ENCODE results near the gene TTC28.

DNA sequence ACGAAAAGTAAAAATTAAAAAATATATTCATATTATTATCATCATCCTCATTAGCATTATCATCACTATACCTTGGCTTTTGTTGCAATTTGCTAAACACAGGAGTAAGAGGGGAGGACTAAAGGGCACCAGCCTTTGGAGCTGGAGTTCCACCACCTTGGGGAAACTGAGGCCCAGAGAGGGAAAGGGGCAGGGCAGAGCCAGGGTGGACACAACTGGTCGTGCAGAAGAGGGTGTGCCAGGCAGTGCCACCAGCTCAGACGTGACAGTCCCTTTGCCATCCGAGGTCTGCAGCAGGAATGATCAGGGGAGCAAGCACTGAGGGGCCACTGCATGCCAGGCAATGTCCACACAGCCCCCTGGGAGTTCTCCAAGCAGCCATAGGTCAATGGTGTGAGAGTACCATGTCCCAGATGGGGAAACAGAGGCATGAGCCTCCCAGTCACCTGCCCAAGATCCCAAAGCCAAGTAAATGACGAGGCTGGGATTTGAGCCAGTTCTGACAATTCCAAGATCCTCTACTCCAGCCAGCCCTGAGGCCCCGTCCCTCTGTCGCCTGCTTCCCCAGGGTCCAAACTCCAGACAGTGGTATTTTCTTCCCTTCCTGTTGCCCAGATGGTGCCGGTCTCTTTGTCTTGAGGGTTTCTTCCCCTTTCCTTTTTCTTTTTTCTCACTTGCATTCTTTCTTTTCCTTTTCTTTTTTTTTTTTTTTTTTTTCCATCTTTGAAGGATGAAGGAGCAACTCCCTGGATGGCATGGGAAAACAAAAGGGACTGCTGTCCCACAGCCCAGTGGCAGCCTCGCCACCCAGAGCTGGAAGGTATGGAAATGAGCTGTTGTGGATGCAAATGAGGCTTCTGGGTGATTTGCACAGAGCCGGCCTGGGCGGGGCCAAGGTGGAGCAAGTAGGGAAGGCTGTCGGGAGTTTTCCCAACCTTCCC, 147.1 kb downstream of the MN1 start:
- CAGE, long polyA plus RNA, result no peak
- RRBS, result no CpG with 5 or more reads among the region's 12 CpGs

- CAGE, long polyA plus RNA, result no peak
- RRBS, result no CpG with 5 or more reads among the region's 8 CpGs
Observed at GRCh38 chr22:27719559-27720064, 81.9 kb downstream of the MN1 start.

GRCh38 chr22:27786491-27786904, 15.1 kb downstream of the MN1 start:
- CAGE, long polyA plus RNA, result no peak
- RRBS, result no CpG with 5 or more reads among the region's 12 CpGs

DNA sequence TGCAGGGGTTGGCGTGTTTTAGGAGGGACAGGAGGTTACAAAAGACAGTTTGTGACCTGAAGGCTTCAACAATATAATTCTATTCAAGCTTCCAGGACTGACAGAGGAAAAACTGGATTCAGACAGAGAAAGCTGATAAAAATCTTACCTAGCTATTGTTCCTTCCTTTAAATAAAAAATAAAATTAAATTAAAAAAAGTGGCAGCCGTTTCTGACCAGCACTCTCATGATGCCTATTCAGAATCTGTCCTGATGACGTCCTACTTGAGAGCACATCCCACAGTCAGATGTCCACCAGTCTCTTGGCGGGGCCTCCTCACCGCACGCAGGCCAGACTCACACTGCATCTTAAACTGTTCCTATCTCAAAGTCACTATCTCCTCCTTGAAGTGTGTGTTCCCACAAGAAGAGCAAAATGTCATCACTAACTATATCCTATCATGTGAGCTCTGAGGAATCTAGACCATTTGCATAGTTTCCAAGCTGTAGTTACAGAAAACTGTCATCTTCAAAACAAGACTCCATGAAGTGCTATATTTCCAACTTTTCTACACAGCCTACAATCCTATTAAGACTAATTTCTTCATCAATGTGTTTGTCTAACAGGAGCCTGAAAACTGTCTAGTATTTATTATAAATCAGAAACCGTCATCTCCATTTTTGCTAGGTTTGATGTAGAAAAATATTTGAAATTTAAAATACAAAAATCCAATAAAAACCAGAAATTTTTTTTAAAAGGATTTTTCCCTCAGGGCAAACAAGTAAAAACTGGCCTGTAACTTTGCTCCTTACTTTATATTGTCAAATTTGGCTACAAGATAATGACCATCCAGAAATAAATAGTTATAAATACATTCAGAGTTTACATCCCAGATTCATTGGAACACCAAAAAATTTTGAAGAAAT, 50.9 kb upstream of the MN1 start:
- CAGE, long polyA plus RNA, result no peak
- RRBS, result no CpG with 5 or more reads among the region's 7 CpGs

- CAGE, long polyA plus RNA, result no peak
- RRBS, result no CpG with 5 or more reads among the region's 5 CpGs
Observed at GRCh38 chr22:27949161-27949879, 30.3 kb upstream of the PITPNB start.

- CAGE, long polyA plus RNA, result no peak
- RRBS, result no CpG with 5 or more reads among the region's 11 CpGs
Observed at GRCh38 chr22:28255328-28255686, 336.3 kb upstream of the PITPNB start.

- CAGE, long polyA plus RNA, result no peak
- RRBS, result no CpG with 5 or more reads among the region's 2 CpGs
Observed at GRCh38 chr22:28281616-28282096, 362.6 kb upstream of the PITPNB start.

DNA sequence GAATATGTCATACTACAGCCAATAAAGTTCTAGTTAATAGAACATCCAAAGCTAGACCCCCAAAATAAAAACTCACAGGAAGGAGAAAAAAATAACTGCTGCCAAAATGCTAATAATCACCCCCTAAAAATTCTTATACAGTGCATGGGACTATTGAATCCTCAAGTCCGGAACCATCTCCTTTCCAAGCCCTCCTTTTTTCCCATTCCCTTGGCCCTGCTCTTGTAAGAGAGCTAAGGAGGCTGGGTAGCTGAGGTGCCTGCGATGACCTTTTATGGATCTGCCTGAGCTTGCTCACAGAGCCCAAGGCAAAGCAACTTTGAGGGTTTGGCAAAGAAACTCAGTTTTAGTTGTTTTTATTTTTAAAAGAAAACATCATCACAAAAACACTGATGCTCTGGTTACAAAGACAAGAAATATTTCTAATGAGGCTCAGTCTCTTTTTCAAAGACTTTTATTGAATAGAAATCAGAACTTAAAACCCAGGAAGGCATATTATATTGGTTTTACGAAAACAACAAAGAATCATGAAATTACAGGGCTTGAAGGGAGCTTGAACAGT, 334.3 kb downstream of the TTC28 start:
- CAGE, long polyA plus RNA, result no peak
- RRBS, result no CpG with 5 or more reads among the region's 3 CpGs

DNA sequence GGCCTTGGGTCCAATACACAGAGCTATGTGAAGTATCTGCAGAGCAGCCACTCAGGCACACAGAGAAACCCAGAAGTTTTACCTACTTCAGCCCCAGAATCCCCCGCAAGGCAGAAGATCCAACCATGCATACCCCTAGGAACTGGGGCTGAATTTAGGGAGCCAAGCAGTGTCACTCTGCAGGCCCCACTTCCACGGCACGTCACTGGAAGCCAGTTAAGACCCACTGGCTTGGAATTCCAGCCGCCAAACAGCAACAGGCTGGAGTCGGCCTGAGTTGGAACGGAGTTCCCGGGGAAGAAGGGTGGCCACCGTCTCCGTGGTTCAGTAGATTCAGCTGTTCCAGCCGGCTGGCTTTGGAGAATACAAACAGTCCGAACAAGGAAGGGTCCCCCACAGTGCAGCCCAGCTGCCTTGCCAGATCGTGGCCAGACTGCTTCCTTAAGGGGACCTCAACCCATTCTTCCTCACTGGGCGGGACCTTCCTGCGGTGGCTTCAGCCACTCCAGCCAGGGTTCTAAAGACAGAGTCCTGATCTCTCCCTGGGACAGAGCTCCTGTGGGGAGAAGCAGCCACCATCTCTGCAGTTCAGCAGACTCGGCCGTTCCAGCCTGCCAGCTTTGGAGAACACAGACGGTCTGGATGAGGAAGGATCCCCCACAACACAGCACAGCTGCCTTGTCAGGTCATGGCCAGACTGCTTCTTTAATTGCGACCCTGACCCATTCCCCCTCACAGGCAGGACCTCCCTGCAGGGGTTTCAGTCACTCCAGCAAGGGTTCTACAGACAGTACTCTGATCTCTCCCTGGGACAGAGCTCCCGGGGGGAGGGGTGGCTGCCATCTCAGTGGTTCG, 173.8 kb downstream of the TTC28 start:
- CAGE, long polyA plus RNA, result no peak
- RRBS, result 87% methylated on average over 5 of the region's 20 CpGs

GRCh38 chr22:28679480-28680408, at the start of gene TTC28:
Gene TTC28, minus strand, starts transcription at chr22:28679840.
- CAGE, long polyA plus RNA, result no peak
- RRBS, result no CpG with 5 or more reads among the region's 124 CpGs

GRCh38 chr22:28931831-28932593, 48.6 kb downstream of the ZNRF3 start:
- CAGE, long polyA plus RNA, result no peak
- RRBS, result no CpG with 5 or more reads among the region's 5 CpGs

DNA sequence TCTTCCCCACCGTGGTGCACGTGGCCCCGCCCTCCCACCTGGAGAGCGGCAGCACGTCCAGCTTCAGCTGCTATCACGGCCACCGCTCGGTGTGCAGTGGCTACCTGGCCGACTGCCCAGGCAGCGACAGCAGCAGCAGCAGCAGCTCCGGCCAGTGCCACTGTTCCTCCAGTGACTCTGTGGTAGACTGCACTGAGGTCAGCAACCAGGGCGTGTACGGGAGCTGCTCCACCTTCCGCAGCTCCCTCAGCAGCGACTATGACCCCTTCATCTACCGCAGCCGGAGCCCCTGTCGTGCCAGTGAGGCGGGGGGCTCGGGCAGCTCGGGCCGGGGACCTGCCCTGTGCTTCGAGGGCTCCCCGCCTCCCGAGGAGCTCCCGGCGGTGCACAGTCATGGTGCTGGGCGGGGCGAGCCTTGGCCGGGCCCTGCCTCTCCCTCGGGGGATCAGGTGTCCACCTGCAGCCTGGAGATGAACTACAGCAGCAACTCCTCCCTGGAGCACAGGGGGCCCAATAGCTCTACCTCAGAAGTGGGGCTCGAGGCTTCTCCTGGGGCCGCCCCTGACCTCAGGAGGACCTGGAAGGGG, 11.8 kb downstream of the C22orf31 start:
- CAGE, long polyA plus RNA, result no peak
- RRBS, result 80% methylated on average over 14 of the region's 33 CpGs

GRCh38 chr22:29090046-29090555, 17.3 kb downstream of the KREMEN1 start:
- CAGE, long polyA plus RNA, result no peak
- RRBS, result no CpG with 5 or more reads among the region's 4 CpGs

GRCh38 chr22:29202121-29203338, 3.2 kb upstream of the EMID1 start:
- CAGE, long polyA plus RNA, result no peak
- RRBS, result no CpG with 5 or more reads among the region's 26 CpGs

DNA sequence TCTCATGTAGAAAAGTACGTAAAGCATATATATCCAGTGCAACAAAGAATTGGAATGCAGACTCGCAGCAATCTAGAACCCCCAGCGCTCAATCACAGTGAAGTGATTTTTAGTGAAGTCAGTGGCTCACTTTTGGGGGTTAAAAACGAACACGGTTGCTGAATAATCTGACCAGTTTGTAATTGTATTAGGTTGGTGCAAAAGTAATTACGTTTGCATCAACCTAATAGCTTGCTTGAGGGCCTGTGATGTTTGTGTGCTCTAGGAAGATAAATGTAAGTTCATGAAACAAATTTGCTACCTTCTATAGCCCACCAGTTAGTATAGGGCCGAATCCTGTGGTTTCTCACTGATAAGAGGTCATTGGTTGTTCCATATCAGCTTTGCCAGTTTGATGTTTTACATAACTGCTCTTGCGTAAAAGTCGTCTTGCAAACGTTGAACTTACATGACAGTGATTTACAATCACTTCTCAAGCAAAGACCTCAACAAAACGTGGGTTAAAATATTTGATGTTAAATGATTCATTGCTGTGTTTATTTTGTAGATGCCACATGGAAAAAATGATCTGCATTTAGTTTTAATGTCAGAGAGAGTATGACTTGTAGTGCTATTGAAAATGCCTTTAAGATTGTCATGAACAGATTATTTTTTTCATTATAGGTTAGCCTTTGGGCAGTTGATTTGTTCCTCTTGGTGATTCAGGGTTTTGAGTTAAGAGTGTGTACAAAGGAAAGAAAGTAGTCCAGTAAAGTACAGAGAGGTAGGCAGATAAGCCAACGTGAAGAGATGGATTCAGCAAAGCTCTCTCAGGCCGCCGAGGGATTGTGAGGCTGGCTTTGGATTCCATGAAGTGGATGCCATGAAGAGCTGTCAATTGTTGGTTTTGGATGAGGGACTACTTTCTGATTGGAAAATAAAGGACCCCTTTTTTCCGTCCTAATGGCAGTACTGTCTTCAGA, 2.5 kb downstream of the EWSR1 start:
- CAGE, long polyA plus RNA, result no peak
- RRBS, result no CpG with 5 or more reads among the region's 15 CpGs

DNA sequence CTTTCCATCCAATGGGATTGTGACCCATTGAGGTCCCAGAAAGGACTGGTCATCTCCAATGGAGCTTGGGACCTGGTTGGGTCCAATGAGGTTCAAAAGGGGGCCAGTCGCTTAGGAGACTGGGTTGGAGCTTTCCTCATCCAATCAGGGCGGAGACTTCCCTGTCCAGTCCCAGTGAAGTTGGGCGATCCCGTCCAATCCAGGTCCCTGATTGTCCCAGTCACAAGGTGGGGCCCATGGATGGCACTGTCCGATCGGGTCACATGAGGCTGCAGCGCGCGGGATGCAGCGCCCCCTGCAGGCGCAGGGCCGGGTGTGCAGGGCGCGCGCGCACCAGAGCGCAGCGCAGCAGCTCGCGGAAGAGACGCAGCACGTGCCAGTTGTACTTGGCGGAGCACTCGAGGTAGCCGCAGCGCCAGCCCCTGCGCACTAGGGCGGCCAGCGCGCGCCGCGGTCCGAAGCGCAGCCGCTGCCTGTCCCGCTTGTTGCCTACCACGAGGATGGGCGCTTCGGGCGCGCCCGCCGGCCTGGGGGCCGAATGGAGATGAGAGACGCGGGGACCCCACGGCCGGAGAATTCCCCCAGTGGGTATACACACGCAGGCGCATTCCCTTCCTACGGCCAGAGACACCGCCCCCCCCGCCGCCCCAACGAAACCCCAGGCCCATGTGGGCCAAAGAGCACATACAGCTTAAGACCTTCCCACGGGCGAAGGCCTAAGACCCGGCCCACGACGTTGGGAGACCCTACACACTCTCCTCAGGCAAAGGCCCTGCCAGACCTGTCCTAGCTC, 2.3 kb downstream of the RASL10A start:
- CAGE, long polyA plus RNA, result no peak
- RRBS, result 15% methylated on average over 6 of the region's 61 CpGs

DNA sequence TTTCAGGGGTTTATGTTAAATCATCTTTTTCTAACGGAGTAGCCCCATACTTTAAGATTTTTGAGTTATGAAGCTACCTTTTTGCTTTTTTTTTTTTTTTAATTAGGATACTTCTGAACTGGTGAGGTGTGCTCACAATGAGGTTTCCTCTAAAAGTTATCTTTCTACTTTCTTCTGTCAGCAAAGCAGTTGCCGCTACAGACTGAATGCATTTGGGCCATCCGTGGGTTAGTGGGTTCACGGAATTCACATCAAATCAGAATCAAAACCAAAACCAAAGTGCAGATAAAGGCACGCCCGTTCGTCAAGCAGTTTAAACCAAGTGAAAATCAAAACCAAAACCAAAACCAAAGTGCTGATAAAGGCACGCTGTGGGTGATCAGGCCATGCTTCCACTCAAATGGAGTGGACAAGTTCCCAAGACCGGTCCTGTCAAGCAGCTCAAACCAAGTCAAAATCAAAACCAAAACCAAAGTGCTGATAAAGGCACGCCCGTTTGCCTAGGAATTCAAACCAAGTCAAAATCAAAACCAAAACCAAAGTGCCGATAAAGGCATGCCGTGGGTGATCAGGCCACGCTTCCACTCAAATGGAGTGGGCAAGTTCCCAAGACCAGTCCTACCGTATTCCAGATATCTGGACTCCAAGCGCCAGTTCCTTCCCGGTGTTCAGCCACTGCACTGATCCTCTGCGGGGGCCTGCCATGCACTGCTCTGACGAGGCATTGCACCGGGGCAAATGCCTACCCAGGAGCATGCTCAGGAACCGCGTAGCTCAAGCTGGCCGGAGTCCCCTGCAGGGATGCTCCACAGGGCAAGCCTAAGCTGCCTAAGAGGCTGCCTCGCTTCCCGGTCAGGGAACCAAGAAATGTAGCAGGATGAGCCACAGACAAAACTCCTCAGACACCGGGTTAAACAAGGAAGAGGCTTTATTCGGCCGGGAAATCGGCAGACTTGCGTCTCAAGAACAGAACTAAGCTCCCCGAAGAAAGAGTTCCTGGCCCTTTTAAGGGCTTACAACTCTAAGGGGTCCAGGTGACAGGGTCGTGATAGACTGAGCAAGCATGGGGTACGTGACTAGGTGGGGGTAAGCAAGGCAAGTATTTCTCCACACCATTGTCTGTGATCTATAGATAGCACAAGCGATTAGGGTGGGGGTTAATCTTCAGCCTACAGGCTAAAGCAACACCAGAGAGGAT, 26.8 kb upstream of the AP1B1 start:
- CAGE, long polyA plus RNA, result no peak
- RRBS, result 85% methylated on average over 3 of the region's 34 CpGs

GRCh38 chr22:29618173-29618479, 14.7 kb downstream of the NF2 start:
- CAGE, long polyA plus RNA, result no peak
- RRBS, result no CpG with 5 or more reads among the region's 1 CpG

DNA sequence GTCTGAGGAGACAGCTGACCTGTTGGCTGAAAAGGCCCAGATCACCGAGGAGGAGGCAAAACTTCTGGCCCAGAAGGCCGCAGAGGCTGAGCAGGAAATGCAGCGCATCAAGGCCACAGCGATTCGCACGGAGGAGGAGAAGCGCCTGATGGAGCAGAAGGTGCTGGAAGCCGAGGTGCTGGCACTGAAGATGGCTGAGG, 46.6 kb upstream of the CABP7 start:
- CAGE, long polyA plus RNA, result no peak
- RRBS, result no CpG with 5 or more reads among the region's 8 CpGs

DNA sequence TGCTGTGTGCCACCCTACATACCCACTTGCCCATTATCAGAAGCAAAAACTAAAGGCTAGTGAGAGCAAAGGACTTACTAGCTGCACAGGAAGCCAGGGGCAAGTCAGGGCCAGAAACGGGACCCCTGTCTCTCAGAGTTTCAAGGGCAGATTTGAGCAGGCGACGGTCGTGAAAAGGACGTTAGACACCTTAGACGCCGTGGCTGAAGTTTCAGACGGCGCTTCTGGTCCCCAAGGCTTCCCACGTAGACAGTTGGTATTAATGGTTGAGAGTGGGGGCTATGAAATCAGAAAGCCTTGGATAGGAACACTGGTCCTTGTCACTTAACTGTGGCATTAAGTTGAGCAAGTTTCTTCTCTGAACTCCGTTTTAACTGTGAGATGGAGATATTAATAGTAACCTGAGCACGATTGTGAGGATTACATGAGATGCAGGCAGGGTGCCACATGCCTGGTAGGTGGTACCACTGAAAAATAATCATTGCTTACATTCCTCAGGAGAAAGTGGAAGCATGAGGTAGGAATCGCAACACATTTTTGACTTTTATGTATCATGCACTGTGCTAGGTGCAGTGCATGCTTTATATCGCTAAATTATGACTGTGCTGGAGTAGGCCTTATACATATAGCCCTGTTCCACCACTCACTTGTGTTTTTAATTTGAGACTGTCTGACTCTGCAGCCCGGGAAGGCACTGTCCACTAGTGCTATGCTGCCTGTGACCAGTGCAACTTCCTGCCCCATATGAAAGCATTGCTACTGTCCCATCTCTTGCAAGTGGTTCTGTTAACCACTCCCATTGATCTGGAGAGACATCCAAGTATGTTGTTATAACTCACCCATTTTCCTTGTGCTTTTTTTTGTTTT, 829 bp downstream of the UQCR10 start:
- CAGE, long polyA plus RNA, result no peak
- RRBS, result no CpG with 5 or more reads among the region's 15 CpGs

Measured in mammary epithelial cell (primary cell).